Helper T cell (primary cell): ENCODE measurements around a stretch of chr2.

DNA sequence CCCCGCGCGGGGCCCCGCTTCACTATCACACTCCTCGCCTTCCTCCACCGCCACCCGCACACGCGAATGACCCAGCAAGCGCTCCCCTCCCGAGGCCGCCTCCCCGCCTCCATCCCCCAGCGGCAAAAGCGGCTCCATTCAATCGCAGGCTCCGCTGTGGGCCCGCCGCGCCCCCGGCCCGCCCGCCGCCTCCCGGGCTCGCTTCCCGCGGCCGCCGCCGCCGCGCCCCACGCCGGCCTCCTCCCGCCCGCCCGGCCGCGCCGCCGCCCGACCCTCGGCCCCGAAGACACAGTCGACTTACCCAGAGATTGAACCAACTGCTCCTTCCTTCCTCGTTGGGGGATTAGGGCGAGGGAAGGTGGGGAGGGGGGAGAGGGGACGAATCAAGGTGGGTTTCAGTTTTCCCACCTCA is 889 bp downstream of the XPO1 start:
- PRO-cap, 2 experiments = peak in 2 of 2 experiments; most common plus-strand start position 57 of the sequence (in 1); most common minus-strand start position 68 of the sequence (in 2)

DNA sequence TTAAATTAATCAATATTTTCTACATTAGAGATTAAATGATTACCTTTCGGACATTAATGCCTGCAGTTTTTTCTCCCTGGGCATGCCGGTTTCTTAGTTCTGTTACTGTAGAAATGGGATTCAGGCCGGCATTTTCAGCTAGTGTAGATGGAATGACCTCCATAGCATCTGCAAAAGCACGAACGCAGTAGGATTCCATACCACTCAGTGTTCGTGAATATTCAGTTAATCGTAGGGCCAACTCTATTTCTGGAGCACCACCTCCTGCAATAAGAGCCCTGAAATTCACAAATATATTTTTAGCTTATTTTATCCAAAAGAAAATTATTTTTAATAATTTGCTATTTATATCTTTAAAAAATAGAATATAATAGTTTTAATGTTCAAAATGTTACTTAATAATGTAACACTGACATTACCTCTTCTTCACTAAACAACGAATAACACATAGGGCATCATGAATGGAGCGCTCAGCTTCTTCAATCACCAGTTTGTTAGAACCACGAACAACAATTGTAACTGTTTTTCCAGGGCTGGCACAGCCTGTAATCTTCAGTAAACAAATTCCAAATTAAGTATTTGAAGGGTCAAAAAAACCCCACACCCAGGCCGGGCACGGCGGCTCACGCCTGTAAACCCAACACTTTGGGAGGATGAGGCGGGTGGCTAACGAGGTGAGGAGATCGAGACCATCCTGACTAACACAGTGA is 16.3 kb downstream of the CCT4 start:
- PRO-cap, 2 experiments = no peak in any of the 2 experiments

- PRO-cap, 2 experiments = no peak in any of the 2 experiments
Measured at GRCh38 chr2:62178667-62179090, 17.2 kb upstream of the B3GNT2 start.

- PRO-cap, 2 experiments = no peak in any of the 2 experiments
Measured at GRCh38 chr2:62195583-62195858, 394 bp upstream of the B3GNT2 start.

GRCh38 chr2:62307708-62308031 is 111.8 kb downstream of the B3GNT2 start:
- PRO-cap, 2 experiments = no peak in any of the 2 experiments

DNA sequence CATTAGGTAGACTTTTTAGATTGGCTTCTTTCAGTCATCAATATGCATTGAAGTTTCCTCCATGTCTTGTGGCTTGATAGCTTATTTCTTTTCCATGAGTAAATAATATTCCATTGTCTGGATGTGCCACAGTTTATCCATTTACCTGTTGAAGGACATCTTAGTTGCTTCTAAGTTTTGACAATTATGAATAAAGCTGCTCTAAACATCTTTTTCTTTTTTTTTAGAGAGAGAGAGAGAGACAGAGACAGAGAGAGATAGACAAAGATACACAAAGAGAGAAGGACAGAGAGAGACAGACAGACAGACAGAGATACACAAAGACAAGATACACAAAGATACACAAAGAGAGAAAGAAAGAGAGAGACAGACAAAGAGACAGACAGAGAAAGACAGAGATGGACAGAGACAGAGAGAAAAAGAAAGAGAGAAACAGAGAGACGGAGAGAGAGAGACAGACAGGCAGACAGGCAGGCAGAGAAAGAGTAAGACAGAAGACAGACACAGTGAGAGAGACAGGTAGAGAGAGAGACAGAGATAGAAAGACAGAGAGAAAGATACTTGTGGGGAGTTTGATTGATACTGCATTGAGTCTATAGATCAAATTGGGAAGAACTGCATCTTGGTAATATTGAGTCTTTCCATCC is 25.0 kb downstream of the EHBP1 start:
- PRO-cap, 2 experiments = no peak in any of the 2 experiments

DNA sequence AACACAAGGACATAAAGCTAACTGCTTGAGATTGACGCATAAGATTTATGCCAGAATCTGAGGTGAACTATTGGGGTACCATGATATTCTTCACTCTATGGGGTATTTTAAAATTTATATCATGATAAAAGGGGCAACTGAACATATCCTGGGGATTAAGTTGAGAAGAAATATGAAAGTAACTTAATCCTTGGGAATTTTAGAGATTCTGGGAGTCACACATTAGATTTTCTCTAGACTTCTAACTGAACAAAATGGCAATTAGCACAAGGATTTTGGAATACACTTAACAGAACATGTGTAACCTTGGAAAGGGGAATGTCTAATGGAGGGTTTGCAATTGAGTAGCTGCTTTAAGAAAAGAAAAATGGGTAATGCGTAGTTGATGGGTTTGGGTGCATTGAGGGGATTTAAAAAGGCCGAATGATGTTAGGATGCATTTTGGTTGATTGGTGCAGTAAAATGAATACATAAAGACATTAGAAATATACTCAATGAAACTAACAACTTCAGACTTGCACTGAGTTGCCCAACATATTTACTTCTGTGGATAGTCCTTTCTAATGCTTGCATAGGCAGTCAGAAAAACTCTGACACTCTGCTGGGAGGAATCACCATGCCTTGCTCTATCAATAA is 24.9 kb upstream of the OTX1 start:
- PRO-cap, 2 experiments = no peak in any of the 2 experiments

GRCh38 chr2:63614453-63614987 is 25.8 kb downstream of the MDH1 start:
- PRO-cap, 2 experiments = no peak in any of the 2 experiments

DNA sequence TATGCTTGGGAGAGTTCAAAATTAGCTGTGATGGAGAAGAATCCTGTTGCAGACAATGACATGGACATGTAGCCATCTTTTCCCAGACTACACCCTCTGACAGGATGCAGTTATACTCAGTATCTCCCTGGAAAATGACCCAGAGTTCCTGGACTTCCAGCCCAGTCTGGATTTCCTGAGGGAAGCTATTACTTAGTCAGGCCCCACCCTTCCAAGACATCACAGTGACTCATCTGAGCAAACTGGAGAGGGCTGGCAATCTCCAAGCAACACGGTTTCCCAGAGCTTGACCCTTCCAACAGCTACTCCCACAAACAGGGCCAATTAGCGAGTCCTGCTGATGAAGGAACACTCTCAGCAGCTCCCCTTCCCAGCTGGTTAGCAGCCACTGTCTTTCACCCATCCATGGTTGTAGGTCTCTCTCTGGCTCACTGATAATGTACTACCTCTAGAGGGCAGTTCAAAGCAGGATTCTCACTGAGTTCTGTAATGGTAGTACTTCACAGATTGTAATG is 110.1 kb downstream of the MDH1 start:
- PRO-cap, 2 experiments = no peak in any of the 2 experiments

DNA sequence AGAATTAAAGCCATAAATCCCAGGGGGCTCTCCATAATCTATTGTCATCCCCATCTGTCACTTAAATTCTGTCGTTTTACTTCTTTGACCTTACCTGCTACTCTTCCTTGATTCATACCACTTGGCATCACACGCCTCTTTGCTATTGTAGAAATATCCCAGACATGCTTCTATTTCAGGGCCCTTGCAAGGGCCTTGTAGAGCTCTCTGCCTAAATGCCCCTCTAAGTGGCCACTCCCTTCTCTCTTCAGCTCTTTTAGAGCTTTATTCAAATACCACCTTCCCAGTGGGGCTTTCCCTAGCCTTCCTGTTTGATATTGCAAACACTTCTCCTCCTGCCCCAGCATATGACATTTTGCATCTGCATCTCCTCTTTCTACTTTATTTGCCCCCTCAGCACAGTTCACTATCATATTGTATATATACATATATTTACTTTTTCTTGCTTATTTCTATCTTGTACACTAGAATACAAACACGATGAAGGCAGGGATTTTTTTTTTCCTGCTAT is 54.0 kb downstream of the PELI1 start:
- PRO-cap, 2 experiments = no peak in any of the 2 experiments

DNA sequence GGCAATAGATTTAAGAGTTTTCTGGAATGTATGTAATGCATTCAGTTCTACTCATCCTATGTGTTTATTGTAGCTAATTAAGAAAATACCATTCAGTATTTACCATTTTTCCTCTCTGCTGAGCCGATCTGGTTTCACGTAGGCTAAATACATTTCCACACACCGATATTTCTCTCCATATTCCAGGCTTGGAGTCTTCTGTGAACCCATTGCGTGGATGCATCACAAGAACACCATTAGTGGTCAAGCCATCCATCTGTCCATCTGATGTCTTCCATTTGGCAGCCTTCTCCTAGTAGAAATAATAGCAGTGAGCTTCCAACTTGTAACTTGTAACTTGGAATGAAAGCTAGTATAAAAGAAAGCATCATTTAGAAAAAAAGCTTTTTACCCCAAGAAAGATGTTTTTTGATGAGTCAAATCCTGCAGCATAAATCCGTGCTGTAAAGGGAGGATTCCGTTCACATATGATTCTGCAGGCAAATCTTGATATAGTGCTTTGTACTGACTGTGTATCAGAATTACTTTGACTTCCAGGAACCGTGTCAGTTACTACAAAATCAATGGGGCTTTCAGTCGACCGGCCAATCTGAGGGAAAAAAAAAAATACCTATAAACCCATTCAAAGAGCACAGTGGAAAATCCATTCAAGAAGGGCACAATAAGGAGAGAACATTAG is 48.1 kb downstream of the PELI1 start:
- PRO-cap, 2 experiments = no peak in any of the 2 experiments

DNA sequence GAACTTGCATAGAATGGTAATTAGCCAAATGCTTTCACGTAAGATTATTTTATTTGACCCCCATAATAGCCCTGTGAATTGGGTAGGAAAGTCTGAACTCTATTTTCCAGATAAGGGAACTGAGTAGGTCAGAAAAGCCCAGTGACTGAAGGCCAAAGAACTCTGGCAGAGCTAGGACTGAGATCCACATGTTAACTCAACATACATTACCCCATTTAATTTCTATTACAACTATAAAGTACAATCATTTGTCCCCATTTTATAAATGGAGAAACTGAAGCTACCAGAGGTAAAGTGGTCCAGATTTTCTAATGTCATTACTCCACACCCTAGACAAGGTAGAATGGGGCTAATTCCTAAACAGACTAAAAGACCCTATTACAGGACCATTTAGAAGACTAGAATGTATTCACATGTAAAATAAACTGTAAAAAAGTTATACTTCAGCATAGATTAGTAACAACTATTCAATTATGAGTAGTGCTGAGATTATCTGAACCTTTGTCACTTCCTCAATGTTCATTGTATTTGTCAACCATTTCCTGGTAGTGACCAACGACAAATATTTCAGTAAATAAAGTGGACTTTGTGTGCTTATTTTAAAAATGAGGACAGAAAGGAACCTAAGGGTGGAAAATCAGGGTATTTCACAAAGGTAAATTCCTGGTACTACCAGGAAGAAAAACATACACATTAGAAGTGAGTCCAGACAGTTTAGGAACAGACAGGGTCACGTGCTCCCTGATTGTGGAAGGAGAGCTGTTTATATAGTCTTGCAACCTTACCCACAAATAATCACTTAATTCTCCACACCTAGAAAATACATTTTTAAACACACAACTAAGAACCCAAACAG is 28.6 kb downstream of the PELI1 start:
- PRO-cap, 2 experiments = no peak in any of the 2 experiments

- PRO-cap, 2 experiments = no peak in any of the 2 experiments
Measured at GRCh38 chr2:64138642-64139270, 5.5 kb downstream of the PELI1 start.

DNA sequence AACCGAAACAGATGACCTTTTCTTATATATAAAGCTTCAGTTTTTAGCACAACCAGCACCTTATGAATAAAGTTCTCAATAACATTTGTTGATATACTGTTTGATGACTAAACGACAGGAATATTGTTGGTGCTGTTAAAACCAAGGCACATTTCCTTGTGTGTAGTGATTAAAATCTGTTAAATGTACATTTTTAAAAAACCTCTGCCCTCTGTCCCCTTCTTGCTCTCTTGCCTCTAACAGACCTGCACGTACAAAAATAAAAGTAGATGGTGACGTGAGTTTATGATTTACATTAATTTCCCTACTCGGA is 1.3 kb downstream of the PELI1 start:
- PRO-cap, 2 experiments = peak in 2 of 2 experiments; most common minus-strand start position 255 of the sequence (in 2)

DNA sequence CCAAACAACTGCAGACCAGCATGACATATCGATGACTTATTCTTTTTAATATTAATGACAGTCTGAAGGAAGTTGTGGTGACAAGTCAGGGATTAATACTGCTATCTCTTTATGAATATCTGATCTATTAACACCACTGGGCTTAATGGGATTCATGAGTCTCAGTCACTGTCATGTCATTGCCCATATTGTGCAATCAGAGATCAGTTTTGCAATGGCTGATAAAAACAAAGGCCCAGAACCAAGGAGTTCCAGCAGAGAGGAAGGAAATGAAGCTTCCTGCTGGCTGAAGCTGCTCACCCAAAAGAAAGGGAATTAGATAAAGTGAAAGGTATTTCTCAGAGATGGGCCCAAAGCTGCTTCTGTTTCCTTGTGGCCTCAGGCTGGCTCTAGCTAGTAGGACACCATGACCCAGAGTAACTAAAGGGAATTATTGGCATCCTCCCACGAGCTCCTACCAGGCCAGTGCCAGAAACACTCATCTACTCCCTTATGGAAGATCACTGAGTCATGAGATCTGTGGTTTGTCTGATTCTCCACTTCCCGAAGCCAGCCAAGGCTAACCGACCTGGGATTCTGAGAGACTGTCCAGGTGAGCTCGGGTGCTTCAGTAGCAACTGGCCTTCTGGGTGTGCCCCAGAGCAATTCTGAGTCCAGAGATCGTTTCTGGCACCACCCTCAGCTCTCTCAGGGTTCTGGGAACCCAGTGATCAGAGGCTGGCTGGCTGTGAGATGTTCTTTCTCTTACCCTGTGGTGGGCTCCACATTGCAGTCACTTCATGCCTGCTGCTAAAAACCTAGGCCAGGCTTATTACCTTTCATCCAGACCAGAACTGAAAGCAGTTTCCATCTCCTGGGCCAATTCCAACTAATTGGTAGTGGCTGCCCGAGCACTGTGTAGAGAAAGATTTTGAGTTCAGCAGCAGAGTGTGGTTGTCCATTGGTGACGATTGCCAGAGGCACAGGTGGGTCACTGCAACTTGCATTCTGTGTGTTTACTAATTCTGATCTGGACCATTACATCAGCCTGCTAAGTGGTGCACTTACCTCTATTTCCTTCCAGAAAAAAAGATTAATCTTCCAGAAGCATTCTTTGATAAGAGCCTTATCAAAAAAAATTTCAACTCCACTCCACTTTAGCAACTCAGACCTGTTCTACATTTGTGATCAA is 129.6 kb upstream of the PELI1 start:
- PRO-cap, 2 experiments = no peak in any of the 2 experiments

GRCh38 chr2:64328395-64328753 is 125.6 kb upstream of the LGALSL start:
- PRO-cap, 2 experiments = no peak in any of the 2 experiments

- PRO-cap, 2 experiments = no peak in any of the 2 experiments
Measured at GRCh38 chr2:64502837-64503507, 21.2 kb upstream of the AFTPH start.

GRCh38 chr2:64523447-64523988 is 610 bp upstream of the AFTPH start:
- PRO-cap, 2 experiments = peak in 2 of 2 experiments; most common plus-strand start chr2:64523883 (in 2); most common minus-strand start chr2:64523788 (in 1)

- PRO-cap, 2 experiments = no peak in any of the 2 experiments
Measured at GRCh38 chr2:64539251-64540105, 15.3 kb downstream of the AFTPH start.

GRCh38 chr2:64606199-64607616 is 47.0 kb downstream of the SERTAD2 start:
- PRO-cap, 2 experiments = peak in 2 of 2 experiments; most common plus-strand start chr2:64607335 (in 2); most common minus-strand start chr2:64607119 (in 1)